ENCODE measurements around a stretch of chr11.

- RRBS, result no CpG with 5 or more reads among the region's 5 CpGs
These were observed 797 bp downstream of the SLC29A2 start for GRCh38 chr11:66370858-66371068.

- RRBS, result no CpG with 5 or more reads among the region's 28 CpGs
These were observed 4.1 kb upstream of the DPP3 start for GRCh38 chr11:66475884-66476860.

- RRBS, result under 1% methylated on average over 9 of the region's 18 CpGs
These were observed 239 bp downstream of the DPP3 start for GRCh38 chr11:66480513-66480833.

GRCh38 chr11:66615907-66616559, 397 bp upstream of the RBM14 start:
- RRBS, result 1% methylated on average over 13 of the region's 37 CpGs

GRCh38 chr11:66627973-66628992, 10.2 kb upstream of the RBM4 start:
- RRBS, result no CpG with 5 or more reads among the region's 10 CpGs

DNA sequence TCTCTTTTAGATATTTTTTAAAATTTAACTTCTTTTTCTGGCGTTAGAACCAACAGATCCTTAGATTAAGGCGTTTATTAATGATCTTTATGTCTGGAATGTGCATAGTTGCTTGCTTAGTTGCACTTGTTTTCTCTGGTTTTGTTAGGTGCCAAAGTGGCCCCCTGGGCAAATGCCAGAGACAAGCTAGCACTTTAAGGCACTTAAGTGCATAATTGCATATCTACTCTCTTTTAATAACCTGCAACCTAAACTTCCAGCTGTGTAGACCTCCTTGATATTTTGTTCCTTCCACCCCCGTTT, 3.3 kb downstream of the RBM4 start:
- RRBS, result no CpG with 5 or more reads among the region's 3 CpGs

DNA sequence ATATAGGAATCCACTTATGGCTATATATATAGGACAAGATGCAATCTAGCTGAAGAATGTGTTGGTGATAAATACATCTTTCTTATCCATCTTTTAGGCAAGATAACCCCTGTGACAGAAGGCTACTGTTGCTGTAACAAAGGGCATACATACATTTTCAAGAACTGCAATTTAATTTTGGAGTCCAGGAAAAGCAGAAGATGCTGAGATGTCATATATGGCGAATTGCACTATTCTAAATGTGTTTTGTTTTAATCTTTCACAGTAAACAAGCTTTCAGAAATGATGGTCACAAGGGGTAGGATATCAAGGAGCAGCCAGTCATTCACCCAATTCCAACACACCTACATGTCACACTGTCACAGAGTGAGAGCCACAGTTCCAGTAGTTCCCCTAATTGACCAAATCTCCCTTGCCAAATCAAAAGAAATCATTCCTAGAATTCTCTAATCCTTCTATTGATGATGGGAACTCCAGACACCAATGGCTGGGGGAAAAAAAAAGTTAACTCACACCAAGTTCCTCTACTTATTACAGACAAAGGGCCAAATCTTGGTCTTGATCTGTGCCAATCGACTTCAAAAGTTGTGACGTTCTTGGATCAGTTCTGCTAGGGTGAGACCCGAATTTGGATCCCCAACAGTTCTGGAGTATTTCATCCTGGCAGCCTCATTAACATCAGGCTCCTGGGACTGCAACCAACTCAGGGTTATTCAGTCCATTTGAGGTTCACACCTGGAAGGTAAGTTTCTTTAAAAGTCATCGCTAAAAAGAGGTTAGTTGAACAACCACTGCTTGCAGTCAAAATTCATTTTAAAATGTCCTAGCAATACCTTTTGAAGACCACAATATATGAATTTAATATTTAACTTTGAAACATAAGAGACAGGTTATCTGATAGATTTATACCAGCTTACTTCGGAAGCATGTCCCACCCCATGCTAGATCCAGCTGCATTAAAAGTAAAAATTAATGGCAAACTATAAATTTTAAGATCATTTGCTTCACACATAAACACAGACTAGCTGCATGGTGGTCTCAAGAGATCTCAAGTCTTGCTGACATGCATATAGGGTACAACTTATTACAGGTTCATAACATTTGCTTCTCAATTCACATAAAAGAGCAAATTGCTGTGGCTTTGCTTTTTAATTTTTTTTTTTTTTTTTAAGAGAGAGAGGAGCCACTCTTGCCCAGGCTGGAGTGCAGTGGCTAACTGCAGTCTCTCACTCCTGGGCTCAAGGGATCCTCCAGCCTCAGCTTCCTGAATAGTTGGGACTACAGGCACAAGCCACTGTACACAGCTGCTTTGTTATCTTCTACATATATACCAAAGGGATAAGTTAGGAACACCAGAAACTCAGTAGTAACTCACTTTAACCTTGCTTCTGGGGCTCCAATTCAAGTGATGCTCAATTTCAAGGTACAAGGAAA, 11.4 kb downstream of the RBM4B start:
- RRBS, result no CpG with 5 or more reads among the region's 6 CpGs

GRCh38 chr11:66688642-66689288, 11.1 kb upstream of the RBM4B start:
- RRBS, result no CpG with 5 or more reads among the region's 17 CpGs

DNA sequence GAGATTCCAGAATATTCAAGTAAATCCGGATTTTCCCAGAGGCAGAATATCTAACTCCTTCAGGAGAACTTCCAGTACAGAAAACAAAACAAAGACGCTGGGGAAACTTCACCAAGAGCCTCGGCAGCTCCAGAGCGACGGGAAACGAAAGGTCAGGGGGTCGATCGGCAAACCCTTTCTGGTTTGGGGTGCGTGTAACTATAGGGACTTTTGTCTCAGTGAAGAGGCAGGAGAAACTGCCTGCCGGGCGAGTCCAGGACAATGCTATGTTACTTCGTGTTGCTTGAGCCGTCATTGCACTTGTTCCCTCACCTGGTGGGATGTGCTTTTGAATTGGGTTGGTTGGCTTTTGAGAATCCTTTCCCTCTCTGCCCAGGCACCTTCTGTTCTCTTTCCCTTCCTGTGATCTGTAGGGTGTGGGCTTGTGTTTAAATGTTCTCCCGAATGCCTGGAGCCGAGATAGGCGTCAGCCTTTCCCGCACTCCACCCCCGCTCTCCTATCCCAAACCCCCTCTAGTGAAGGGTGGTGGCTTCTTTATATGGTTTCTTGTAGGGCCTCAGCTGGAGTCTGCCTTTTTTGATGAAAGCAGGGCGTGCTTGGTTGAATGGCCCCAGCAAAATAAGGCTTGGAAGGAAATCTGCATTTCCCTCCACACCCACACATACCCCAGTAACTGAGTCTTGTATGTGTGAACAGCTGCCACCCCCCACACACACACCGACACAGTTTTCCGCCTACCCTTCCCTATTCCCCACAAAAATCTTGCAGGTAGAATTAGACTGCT, 25.9 kb upstream of the GRK2 start:
- RRBS, result no CpG with 5 or more reads among the region's 21 CpGs

DNA sequence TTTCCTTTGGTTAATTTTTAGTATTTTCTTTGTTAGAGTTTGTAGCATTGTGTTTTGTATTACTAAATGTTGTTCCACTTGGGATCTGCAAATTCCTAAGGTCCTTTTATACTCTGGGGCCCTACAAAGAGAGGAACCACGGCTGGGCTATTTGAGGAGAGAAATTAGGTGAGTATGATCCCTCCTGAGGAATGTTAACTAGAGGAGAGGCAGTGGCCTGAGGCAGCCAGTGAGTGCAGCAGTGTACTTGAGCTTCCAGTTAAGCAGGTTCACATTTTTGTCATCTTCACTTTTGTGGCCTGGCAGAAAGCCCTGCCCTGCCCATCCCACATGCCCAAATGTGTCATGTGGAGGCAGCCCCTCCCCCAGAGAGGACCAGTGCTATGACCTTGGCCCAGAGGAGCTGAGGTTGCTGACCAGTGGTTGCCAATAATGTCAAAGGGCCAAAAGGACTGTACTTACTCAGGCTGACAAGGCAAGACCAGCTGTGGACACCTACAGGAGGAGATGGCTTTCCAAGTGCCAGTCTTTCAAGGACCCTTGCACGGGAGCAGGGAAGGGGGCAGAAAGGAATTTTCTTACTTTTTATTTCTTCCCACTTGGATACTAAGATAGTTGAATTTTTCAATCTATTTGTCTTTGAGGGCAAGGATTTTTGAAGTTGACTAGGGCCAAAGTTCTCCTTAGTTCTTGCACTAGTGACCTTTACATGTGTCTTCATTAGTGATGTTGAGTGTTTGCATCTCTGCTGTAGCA, 17.6 kb upstream of the GRK2 start:
- RRBS, result no CpG with 5 or more reads among the region's 2 CpGs

- RRBS, result 95% methylated on average over 18 of the region's 50 CpGs
These were observed 4.6 kb upstream of the GRK2 start for GRCh38 chr11:67261444-67262365.

GRCh38 chr11:67268003-67269058, 2.1 kb downstream of the GRK2 start:
- RRBS, result no CpG with 5 or more reads among the region's 29 CpGs

DNA sequence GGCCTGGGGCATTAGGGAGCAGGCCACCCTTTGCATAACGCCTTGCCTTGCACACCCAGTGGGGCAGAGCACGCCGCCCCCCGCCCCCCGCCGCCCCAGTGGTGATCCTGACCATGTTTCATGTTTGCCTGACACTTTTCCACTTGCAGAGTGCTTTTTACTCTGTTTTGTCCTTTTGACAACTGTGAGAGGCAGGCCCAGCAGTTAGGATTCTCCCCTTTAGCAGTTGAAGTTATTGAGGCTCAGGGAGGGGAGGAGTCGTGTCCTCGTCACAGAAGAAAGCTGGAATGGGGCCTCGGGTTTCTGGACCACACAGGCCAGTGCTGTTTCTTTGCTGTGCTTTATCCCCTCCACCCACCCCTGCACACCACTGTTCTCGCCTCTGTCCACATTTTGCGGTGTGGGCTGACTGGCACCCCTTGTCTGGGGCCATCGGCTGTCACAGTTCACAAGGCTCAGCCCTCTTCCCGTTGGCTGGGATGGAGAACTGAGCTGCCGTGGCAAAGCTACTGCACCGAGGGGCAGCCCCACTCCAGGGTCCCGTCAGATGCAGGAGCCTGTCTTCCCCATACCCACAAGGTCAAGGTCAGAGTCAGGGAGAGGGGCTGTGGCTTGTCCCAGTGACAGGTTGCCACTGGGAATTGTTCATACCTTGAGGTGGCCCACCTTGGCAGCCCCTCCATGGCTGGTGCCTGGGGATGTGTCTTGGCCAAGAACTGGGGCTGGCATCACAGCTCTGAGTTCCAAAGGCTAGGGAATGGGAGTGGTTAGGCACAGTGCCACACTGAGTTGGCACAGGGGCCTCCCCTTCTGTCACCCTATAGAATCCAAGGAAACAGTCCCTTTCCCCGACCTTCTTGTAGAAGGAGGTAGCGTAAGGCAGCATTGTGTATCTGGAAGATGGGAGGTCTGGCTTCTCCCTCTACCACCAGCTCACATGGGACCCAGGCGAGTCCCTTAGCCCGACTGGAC, 3.1 kb downstream of the GRK2 start:
- RRBS, result no CpG with 5 or more reads among the region's 20 CpGs

DNA sequence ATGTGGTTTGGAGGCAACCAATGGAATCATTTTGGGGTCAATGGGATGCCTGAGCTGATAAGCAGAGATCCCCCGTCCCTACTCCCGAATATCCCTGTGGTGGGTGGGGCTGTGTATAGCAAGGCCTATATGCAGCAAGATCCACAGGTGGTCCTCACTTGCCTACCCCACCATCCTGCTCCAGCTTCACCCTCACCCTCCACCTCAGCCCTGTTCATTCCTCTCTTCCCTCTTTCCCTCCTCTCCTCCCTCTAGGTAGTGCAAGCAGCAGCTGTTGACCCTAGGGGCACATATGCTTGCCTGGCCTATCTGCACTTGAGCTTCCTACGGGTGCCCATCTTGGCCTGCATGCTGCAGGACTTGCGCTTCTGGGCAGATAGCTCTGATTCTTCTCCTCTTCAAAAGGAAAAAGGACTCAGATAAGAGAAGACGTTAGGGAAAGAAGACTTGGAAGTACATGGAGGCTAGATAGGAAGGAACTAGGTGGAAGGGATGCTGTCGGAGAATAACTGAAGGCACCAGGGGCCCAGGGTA, 19.5 kb downstream of the SSH3 start:
- RRBS, result no CpG with 5 or more reads among the region's 6 CpGs

DNA sequence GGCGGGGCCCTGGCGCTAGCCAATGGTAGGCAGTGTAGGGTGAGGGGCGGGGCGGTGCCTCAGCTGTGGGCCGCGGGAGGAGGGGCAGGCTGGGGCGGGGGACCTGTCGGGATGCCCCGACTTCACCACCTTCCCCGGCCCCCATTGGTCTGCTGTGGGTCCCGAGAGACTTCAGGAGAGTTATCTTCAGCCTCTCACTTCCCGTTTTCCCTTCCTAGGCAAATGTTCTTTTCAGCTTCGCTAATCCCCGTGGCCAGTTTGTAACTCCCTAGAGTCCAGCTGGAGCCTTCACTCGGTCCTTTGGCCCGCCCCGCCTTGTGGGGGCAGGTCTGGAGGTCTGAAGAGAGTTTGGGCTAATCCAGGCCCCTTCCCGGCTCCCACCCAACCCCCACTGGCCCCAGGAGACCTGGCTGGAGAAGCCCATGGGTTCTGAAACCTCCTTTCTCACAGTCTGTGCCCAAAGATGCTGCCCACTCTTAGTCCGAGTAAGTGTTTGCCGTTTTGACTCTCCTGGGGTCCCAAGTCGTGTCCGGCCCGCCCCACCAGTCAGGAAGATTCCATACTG, 375 bp upstream of the POLD4 start:
- RRBS, result no CpG with 5 or more reads among the region's 23 CpGs

GRCh38 chr11:67371126-67372290, 1.9 kb downstream of the CLCF1 start:
- RRBS, result 52% methylated on average over 5 of the region's 25 CpGs

- RRBS, result 2% methylated on average over 25 of the region's 48 CpGs
These were observed 1.0 kb downstream of the CLCF1 start for GRCh38 chr11:67372291-67372815.

GRCh38 chr11:67408967-67409633, 5.2 kb downstream of the TBC1D10C start:
- RRBS, result 15% methylated on average over 12 of the region's 32 CpGs

- RRBS, result under 1% methylated on average over 21 of the region's 111 CpGs
These were observed 5.2 kb downstream of the CARNS1 start for GRCh38 chr11:67420229-67421479.

DNA sequence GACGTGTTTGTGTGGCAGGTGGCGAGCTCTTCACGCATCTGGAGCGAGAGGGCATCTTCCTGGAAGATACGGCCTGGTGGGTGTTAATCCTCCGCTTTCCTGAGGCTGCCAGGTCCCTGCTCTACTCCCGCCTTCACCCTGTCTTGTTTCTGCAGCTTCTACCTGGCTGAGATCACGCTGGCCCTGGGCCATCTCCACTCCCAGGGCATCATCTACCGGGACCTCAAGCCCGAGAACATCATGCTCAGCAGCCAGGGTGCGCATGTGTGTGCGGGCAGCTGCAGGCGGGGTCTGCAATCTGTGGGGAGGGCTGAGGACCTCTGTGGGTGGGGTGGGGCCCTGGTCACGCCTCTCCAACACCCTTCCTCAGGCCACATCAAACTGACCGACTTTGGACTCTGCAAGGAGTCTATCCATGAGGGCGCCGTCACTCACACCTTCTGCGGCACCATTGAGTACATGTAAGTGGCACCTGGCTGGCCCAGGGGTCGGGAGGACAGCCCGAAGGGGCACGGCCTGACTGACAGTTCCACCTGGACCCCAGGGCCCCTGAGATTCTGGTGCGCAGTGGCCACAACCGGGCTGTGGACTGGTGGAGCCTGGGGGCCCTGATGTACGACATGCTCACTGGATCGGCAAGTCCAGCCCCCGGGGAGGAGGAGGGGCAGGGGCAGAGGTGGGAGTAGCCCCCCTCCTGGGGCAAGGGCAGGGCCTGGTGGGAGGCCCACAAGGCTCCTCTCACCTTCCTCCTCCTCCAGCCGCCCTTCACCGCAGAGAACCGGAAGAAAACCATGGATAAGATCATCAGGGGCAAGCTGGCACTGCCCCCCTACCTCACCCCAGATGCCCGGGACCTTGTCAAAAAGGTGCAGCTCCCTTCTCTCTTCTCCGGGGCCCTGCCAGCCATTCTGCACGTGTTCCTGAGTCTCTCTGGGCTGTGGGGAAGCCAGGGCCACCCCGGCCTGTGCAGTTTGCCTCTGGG, 4.6 kb downstream of the RPS6KB2 start:
- RRBS, result 93% methylated on average over 9 of the region's 33 CpGs